GM12878 (cell line): ENCODE measurements around a stretch of chr11.

- RAMPAGE, long total RNA: no peak
- RRBS, 2 experiments: 56 to 59% methylated on average over 4 of the region's 23 CpGs
CAGE:
- cytosol, long polyA minus RNA: no peak
- cytosol, long polyA plus RNA: no peak
- long polyA plus RNA: no peak
- nucleolus, long total RNA: no peak
- nucleus, long polyA plus RNA: no peak
- nucleus, long total RNA: no peak
These were observed 3.7 kb downstream of the ZBTB16 start for GRCh38 chr11:114063058-114063747.

DNA sequence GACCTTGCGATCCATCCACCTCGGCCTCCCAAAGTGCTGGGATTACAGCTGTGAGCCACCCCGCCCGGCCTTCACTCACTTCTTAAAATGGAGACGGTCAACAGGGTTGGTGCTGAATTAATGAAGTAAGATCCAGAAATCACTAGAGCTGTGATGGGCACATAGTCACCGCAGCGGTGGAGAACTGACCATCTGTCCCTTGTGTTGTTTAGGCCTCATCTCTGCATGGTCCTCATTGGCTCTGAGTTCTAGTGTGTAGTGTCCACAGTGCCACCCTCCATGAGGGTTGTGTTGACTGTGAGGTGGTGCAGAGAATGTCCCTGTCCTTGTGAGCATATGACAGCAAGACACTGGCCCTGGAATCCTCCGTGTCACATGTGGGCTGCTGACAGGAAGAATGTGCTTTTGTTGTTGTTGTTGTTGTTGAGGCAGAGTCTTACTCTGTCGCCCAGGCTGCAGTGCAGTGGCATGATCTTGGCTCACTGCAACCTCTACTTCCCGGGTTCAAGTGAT is 7.5 kb downstream of the ZBTB16 start:
- RAMPAGE, long total RNA: no peak
- RRBS, 2 experiments: no CpG with 5 or more reads among the region's 10 CpGs
CAGE:
- cytosol, long polyA minus RNA: no peak
- cytosol, long polyA plus RNA: no peak
- long polyA plus RNA: no peak
- nucleolus, long total RNA: no peak
- nucleus, long polyA plus RNA: no peak
- nucleus, long total RNA: no peak

- RAMPAGE, long total RNA: no peak
- RRBS, 2 experiments: no CpG with 5 or more reads among the region's 20 CpGs
CAGE:
- cytosol, long polyA minus RNA: no peak
- cytosol, long polyA plus RNA: no peak
- long polyA plus RNA: no peak
- nucleolus, long total RNA: no peak
- nucleus, long polyA plus RNA: no peak
- nucleus, long total RNA: no peak
These were observed 15.1 kb downstream of the ZBTB16 start for GRCh38 chr11:114074499-114075152.

GRCh38 chr11:114125766-114126274 is 66.3 kb downstream of the ZBTB16 start:
- RAMPAGE, long total RNA: no peak
- RRBS, 2 experiments: no CpG with 5 or more reads among the region's 5 CpGs
CAGE:
- cytosol, long polyA minus RNA: no peak
- cytosol, long polyA plus RNA: no peak
- long polyA plus RNA: no peak
- nucleolus, long total RNA: no peak
- nucleus, long polyA plus RNA: no peak
- nucleus, long total RNA: no peak

GRCh38 chr11:114172968-114173771 is 113.7 kb downstream of the ZBTB16 start:
- RAMPAGE, long total RNA: no peak
- RRBS, 2 experiments: no CpG with 5 or more reads among the region's 11 CpGs
CAGE:
- cytosol, long polyA minus RNA: no peak
- cytosol, long polyA plus RNA: no peak
- long polyA plus RNA: no peak
- nucleolus, long total RNA: no peak
- nucleus, long polyA plus RNA: no peak
- nucleus, long total RNA: no peak

DNA sequence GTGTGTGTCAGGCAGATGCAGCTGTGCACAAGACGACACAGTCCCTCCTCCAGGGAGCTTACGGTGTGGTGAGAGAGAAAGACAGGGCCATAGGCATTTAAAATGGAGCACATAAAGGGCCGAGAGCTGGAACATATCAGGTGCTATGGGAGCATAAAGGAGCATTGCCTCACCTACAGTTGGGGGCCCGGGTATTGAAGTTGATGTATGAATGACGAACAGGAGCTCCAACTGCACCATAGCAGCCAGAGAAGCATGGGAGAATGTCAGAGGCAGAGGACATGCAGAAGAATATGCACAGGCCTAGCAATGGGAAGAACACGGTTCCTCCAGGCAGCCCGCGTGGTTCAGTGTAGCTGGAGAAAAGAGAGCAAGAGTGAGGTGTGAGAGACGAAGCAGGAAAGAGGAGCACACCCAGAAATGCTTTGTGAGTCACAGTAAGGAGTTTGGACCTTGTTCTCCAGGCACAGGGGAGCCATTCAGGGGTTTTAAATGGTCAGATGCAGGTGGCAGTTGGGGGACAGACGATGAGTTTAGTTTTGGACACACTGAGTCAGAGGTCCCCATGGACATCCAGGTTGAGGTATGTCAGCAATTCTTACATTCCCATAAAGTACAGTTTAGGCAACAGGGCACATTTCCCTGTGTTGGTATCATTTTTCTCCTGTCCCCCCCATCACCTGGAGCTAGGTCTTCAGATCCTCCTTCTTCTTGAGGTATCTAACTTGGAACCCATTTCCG is 110.1 kb upstream of the NNMT start:
- RAMPAGE, long total RNA: no peak
- RRBS, 2 experiments: no CpG with 5 or more reads among the region's 11 CpGs
CAGE:
- cytosol, long polyA minus RNA: no peak
- cytosol, long polyA plus RNA: no peak
- long polyA plus RNA: no peak
- nucleolus, long total RNA: no peak
- nucleus, long polyA plus RNA: no peak
- nucleus, long total RNA: no peak

- RAMPAGE, long total RNA: no peak
- RRBS, 2 experiments: no CpG with 5 or more reads among the region's 7 CpGs
CAGE:
- cytosol, long polyA minus RNA: no peak
- cytosol, long polyA plus RNA: no peak
- long polyA plus RNA: no peak
- nucleolus, long total RNA: no peak
- nucleus, long polyA plus RNA: no peak
- nucleus, long total RNA: no peak
These were observed 94.3 kb upstream of the NNMT start for GRCh38 chr11:114201725-114202490.

DNA sequence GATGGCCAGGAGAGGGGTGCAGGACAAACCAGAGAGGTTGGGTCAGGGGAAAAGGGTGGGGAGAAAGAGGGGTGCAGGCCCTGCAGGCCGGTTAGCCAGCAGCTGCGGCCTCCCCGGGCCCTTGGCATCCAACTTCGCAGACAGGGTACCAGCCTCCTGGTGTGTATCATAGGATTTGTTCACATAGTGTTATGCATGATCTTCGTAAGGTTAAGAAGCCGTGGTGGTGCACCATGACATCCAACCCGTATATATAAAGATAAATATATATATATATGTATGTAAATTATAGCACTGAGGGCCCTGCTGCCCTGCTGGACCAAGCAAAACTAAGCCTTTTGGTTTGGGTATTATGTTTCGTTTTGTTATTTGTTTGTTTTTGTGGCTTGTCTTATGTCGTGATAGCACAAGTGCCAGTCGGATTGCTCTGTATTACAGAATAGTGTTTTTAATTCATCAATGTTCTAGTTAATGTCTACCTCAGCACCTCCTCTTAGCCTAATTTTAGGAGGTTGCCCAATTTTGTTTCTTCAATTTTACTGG is 41.3 kb upstream of the NNMT start:
- RAMPAGE, long total RNA: no peak
- RRBS, 2 experiments: no CpG with 5 or more reads among the region's 10 CpGs
CAGE:
- cytosol, long polyA minus RNA: no peak
- cytosol, long polyA plus RNA: no peak
- long polyA plus RNA: no peak
- nucleolus, long total RNA: no peak
- nucleus, long polyA plus RNA: no peak
- nucleus, long total RNA: no peak

DNA sequence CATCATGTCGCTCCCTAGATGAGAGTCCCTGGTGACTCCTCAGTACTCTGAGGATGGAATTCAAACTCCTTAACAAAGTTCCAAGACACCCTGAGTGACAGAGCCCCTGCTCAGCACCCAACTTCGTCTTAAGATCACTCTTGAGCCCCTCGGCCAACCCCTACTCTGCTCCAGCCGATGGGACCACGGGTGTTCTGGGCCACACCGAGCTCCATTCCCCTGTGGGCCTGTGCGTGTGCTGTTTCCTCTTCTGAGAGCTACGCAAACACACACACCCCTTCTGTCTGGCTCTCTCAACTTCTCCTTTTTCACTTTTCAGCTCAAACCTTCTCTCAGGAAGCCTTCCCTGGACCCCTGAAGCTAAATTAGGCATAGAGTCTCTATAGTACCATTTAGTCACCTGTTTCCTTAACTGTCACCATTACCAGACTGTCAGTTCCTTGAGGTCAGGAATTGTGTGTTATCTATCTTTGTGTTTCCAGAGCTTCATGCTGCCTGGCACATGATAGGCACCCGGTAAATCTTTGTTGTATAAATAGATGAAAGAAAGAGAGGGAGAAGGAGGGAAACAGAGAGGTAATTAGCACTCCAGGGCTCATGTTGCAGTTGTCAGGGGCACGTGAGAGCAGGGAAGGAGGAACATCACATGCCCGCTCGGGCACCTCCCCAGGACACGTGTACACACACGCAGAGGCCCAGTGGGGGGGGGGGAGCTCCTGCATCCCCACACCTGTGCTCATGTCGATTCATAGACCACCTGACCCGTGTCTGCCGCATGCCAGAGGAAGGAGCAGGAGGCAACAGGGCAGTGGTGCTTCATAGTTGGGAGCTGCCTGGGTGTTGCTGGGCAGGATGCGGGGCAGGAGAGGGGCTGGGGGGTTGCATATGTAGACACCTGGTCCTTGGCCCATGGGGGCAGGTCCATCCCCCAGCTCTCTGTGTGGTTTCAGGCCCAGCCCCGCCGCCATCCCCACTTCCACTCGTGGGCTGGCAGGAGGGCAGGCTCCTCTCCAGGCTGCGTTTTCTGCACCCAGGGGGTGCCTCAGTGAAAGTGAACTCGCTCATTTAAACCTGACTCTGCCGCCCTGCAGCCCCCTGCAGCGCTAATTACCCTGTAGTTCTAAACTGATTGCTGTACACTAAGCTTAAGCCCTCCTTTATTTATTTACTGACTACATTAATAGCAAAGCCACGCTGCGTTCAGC is 37.1 kb upstream of the NNMT start:
- RAMPAGE, long total RNA: no peak
- RRBS, 2 experiments: no CpG with 5 or more reads among the region's 27 CpGs
CAGE:
- cytosol, long polyA minus RNA: no peak
- cytosol, long polyA plus RNA: no peak
- long polyA plus RNA: no peak
- nucleolus, long total RNA: no peak
- nucleus, long polyA plus RNA: no peak
- nucleus, long total RNA: no peak

DNA sequence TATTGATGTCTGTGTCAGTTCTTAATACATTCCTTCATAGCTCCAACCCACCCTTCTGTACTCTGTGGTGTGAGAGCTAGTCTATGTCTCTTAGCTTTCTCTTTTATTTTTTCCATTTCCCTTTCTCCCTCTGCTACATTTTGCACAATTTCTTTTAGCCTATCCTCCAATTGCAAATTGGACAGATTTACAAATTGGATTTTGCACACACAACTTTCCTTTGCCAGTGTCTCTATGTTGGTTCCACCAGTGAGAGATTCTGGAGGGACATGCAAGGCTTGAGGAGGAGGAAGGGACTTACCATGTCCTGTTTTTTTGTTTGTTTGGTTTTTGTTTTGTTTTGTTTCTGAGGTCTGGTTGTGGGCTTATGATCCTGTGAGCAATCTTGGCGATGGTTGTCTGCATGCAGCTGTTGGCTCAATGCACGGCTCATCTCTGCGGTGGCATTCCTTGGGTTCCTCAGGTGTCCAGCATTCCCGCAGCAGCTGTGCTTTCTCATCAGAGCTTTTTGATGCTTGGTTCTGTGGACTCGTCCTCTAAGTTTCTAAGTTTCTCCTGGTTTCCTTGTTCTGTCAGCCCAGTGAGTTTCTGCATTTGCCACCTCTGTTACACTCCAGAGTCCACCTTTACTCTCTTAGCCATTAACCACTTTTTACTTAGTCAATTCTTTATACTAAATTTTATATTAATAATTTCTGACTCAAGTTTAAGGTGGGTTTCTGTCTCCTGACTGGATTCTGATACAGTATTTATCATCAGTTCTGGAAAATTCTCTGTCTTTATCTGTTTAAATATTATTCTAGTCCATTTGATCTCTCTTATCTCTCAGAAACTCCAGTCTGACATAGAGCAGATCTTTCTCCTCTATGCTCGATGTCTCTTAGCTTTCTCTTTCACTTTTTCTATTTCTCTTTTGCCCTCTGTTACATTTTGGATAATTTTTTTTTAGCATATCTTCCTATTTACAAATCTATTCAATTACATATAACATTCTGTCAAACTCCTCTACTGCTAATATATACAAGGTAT is 4.7 kb upstream of the NNMT start:
- RAMPAGE, long total RNA: no peak
- RRBS, 2 experiments: no CpG with 5 or more reads among the region's 6 CpGs
CAGE:
- cytosol, long polyA minus RNA: no peak
- cytosol, long polyA plus RNA: no peak
- long polyA plus RNA: no peak
- nucleolus, long total RNA: no peak
- nucleus, long polyA plus RNA: no peak
- nucleus, long total RNA: no peak

DNA sequence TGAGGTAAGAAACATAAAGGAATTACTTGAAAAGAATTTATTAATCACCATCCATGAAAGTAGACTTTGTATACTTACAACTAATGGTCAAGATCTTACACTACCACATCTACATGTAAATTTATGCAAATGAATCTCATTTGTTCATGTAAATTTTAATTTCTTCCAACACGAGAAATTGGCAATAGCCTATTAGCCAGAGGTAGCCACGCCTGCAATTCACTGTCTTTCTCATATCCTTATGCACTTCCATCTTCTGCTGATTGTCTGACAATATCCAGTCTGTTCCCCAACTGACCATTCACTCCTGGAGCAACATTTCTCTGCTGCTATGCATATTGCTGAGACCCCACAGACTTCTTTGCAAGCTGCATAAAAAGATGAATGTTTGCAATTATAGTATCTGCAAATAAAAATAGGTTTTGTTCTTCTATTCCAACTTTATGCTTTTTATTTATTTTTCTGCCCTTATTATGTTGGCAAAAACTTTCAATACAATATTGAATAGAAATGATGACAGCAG is 2.5 kb downstream of the NNMT start:
- RAMPAGE, long total RNA: no peak
- RRBS, 2 experiments: no CpG with 5 or more reads among the region's 2 CpGs
CAGE:
- cytosol, long polyA minus RNA: no peak
- cytosol, long polyA plus RNA: no peak
- long polyA plus RNA: no peak
- nucleolus, long total RNA: no peak
- nucleus, long polyA plus RNA: no peak
- nucleus, long total RNA: no peak

- RAMPAGE, long total RNA: no peak
- RRBS, 2 experiments: no CpG with 5 or more reads among the region's 5 CpGs
CAGE:
- cytosol, long polyA minus RNA: no peak
- cytosol, long polyA plus RNA: no peak
- long polyA plus RNA: no peak
- nucleolus, long total RNA: no peak
- nucleus, long polyA plus RNA: no peak
- nucleus, long total RNA: no peak
These were observed 21.5 kb downstream of the NNMT start for GRCh38 chr11:114317613-114318128.

- RAMPAGE, long total RNA: no peak
- RRBS, 2 experiments: no CpG with 5 or more reads among the region's 5 CpGs
CAGE:
- cytosol, long polyA minus RNA: no peak
- cytosol, long polyA plus RNA: no peak
- long polyA plus RNA: no peak
- nucleolus, long total RNA: no peak
- nucleus, long polyA plus RNA: no peak
- nucleus, long total RNA: no peak
These were observed 22.7 kb downstream of the NNMT start for GRCh38 chr11:114318871-114319309.

DNA sequence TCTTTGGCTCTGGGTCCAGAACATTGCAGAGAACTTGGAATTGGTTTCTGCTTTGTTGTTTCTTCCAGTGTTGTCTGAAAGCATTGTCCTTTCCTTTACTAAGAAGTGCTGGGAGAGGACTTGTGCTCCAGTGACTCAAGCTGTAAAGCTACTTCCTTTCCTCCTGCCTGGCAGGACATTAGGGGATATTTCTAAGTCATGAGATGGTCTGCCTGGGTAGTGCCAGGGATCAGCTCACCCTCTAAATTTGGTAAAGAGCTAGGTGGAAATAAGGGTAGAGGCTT is 202.5 kb upstream of the CADM1 start:
- RAMPAGE, long total RNA: no peak
CAGE:
- cytosol, long polyA minus RNA: no peak
- cytosol, long polyA plus RNA: no peak
- long polyA plus RNA: no peak
- nucleolus, long total RNA: no peak
- nucleus, long polyA plus RNA: no peak
- nucleus, long total RNA: no peak

DNA sequence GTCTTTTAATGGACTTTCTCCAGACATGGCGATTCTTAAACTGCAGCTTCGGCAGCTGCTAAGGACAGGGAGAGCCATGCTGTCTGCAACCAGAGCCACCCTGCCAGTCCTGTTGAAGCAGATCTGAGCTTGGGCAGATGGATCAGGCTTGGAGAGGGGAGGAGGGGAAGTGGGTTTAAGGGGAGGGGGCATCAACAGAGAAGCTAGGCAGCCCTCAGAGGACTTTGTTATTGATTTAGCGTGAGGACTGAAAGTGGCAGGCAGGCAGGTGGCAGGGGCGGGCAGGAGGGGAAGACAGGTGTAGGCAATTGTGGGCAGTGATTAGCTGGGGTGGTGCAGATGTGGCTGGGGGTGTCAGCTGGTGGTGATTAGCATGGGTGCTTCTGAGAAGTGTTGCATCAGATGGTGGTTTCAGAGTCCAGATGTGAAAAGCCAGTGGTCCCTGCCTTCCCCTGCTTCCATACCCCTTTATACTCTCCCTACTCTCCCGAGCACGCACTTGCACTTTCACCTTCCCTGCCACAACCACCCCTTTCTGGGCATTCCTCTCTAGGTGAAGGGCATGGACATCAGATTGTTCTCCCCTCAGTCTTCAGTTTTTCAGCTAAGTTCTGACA is 435.5 kb upstream of the CADM1 start:
- RAMPAGE, long total RNA: no peak
- RRBS, 2 experiments: no CpG with 5 or more reads among the region's 6 CpGs
CAGE:
- cytosol, long polyA minus RNA: no peak
- cytosol, long polyA plus RNA: no peak
- long polyA plus RNA: no peak
- nucleolus, long total RNA: no peak
- nucleus, long polyA plus RNA: no peak
- nucleus, long total RNA: no peak

- RAMPAGE, long total RNA: no peak
- RRBS, 2 experiments: no CpG with 5 or more reads among the region's 8 CpGs
CAGE:
- cytosol, long polyA minus RNA: no peak
- cytosol, long polyA plus RNA: no peak
- long polyA plus RNA: no peak
- nucleolus, long total RNA: no peak
- nucleus, long polyA plus RNA: no peak
- nucleus, long total RNA: no peak
These were observed 352.0 kb downstream of the BUD13 start for GRCh38 chr11:116420713-116421320.

DNA sequence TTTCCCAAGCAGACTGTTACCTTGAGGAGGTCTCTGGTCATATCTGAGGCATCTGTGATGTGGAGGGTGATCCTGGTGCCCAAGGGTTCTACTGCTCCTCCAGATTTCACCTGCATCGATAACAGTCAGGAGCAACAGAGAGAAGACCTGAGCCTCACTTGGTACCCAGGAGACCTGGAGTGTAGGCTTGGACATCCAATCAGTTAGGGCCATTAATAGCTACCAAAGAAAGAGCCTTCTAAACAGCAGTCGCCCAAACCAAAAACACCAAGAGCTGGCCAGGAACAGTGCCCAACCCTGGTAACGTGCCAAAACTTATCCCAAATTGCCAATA is 4.3 kb downstream of the ZPR1 start:
- RAMPAGE, long total RNA: no peak
- RRBS, 2 experiments: no CpG with 5 or more reads among the region's 3 CpGs
CAGE:
- cytosol, long polyA minus RNA: no peak
- cytosol, long polyA plus RNA: no peak
- long polyA plus RNA: no peak
- nucleolus, long total RNA: no peak
- nucleus, long polyA plus RNA: no peak
- nucleus, long total RNA: no peak

DNA sequence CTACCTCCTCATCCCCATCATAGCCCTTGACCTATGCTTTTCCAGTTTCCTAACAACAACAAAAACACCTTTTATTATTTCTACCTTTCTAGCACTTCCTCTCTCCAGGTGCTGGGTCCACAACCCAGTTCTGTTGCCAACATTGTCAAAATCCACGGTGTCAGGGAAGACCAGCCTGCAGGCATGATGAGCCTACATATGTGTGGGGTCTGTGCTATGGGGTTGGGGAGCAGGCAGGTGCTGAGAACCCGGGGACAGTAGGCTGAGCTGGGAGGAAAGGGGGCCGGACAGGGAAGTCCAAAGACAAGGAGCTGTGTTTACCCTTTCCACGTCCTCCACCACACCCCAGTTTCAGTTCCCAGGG is 716 bp upstream of the ZPR1 start:
- RAMPAGE, long total RNA: no peak
- RRBS, 2 experiments: 4% methylated on average over 2 of the region's 4 CpGs; no CpG with 5 or more reads in 1 of the 2 experiments
CAGE:
- cytosol, long polyA minus RNA: no peak
- cytosol, long polyA plus RNA: no peak
- long polyA plus RNA: no peak
- nucleolus, long total RNA: no peak
- nucleus, long polyA plus RNA: no peak
- nucleus, long total RNA: no peak

GRCh38 chr11:116871287-116871726 is 33.9 kb upstream of the APOA1 start:
- RAMPAGE, long total RNA: no peak
- RRBS, 2 experiments: no CpG with 5 or more reads among the region's 3 CpGs
CAGE:
- cytosol, long polyA minus RNA: no peak
- cytosol, long polyA plus RNA: no peak
- long polyA plus RNA: no peak
- nucleolus, long total RNA: no peak
- nucleus, long polyA plus RNA: no peak
- nucleus, long total RNA: no peak

DNA sequence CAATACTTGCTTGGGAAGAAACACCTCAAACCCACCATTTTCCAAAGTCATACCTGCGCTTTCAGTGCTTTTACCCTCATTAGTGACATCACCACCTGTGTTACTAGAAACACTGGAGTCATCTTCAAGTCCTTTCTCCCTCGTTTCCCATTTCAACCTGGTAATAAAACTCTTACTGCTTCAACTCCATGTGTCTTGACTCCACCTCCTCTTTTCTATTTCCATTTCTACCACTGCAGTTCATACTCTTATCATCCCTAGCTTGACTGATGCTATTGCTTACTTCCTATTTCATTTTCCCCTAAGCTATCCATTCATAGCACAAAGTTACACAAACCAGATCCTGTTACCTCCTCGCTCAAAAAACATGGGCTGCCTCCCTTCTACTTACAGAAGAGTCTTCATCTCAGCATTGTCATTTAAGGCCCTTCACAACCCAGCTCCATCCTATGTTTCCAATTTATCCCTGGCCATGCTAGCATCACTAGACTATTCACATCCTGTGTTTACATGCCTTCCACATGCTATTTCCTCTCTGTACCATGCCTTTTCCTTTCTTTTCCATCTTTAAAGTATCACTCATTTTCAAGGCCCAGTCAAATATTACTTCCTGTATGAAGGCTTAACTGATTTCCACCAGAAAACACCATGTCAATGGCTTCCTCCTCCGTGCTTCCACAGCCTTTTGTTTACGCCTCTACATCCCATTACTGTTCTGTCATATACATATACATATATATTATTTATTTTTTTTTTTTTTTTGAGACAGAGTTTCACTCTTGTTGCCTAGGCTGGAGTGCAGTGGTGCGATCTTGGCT is 62.9 kb upstream of the APOA1 start:
- RAMPAGE, long total RNA: no peak
- RRBS, 2 experiments: no CpG with 5 or more reads among the region's 6 CpGs
CAGE:
- cytosol, long polyA minus RNA: no peak
- cytosol, long polyA plus RNA: no peak
- long polyA plus RNA: no peak
- nucleolus, long total RNA: no peak
- nucleus, long polyA plus RNA: no peak
- nucleus, long total RNA: no peak